Measurements from ENCODE around the gene FLRT2.

- PRO-cap, 3 experiments: no peak in any of the 3 experiments
Observed at GRCh38 chr14:77763858-77764339, 2.9 kb upstream of the SNW1 start.

GRCh38 chr14:80230863-80231236 lies 19.5 kb upstream of the DIO2 start:
- PRO-cap, 3 experiments: no peak in any of the 3 experiments

DNA sequence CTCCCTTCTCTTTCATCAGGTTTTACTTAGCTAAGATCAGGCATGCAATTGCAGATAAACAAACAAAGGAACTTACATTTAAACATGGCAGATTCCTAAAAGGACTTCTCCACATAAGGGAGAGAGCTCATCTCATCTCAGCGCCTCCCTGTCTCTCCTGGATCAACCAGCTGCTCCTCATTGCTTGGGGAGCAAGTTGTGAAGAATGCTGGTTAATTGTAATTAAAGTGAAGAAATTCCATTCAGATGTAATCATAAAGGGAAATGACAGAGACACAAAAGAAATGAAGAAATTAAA lies 104.3 kb upstream of the DIO2 start:
- PRO-cap, 3 experiments: no peak in any of the 3 experiments

- PRO-cap, 3 experiments: no peak in any of the 3 experiments
Observed at GRCh38 chr14:81166118-81166545, 54.6 kb downstream of the GTF2A1 start.

DNA sequence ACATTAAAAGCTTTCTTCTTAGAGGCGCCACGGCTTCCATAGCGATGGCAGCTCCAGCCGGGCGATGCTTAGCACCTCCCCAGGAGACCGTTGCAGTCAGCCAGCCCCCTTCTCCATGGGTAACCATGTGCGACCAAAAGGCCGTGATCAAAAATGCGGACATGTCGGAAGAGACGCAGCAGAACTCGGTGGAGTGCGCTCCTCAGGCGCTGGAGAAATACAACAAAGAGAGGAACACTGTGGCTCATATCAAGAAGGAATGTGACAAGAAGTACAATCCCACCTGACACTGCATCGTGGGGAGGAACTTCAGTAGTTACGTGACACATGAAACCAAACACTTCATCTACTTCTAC lies 12.7 kb upstream of the STON2 start:
- PRO-cap, 3 experiments: no peak in any of the 3 experiments

DNA sequence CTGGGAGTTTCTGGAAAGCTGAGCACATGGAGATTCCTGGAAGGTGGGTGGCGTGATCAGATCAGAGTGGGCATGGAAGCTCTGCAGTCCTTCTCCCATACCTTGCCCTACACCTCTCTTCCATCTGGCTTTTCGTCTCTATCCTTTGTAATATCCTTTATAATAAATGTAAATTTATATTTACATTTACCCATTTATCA lies 10.4 kb downstream of the SEL1L start:
- PRO-cap, 3 experiments: no peak in any of the 3 experiments

DNA sequence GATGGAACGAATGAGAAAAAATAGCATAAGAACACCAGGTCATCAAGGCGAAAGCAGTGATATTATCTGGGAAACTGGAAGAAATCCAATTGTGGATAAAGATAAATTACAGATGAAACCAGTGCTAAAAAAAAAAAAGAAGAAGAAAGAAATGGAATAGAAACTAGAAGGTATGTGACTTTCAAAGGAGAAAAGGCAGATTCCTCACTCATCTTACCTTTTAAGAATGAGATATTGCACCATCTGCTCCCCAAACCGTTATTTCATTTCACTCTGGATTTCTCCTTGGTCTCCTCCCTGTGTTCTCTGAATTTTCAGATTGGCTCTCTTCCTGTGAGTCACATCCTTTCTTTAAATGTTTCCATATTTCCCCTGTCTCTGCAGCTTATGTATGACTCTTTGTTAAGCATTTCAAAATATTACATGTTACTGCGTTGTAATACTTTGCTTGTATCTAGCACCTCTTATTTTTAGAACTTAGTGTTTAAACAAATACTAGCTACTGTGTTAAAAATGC lies 13.3 kb upstream of the FLRT2 start:
- PRO-cap, 3 experiments: no peak in any of the 3 experiments

GRCh38 chr14:85529772-85530715 lies at the start of gene FLRT2:
TSS of gene FLRT2 (plus strand) at chr14:85530144.
- PRO-cap, 3 experiments: peak in 3 of 3 experiments; most common plus-strand start chr14:85530144 (in 3); most common minus-strand start chr14:85530035 (in 2)

- PRO-cap, 3 experiments: no peak in any of the 3 experiments
Observed at GRCh38 chr14:85536236-85537232, 6.6 kb downstream of the FLRT2 start.

GRCh38 chr14:85885320-85885995 lies 355.5 kb downstream of the FLRT2 start:
- PRO-cap, 3 experiments: no peak in any of the 3 experiments

- PRO-cap, 3 experiments: no peak in any of the 3 experiments
Observed at GRCh38 chr14:86904882-86905298, 1088.1 kb downstream of the GALC start.

DNA sequence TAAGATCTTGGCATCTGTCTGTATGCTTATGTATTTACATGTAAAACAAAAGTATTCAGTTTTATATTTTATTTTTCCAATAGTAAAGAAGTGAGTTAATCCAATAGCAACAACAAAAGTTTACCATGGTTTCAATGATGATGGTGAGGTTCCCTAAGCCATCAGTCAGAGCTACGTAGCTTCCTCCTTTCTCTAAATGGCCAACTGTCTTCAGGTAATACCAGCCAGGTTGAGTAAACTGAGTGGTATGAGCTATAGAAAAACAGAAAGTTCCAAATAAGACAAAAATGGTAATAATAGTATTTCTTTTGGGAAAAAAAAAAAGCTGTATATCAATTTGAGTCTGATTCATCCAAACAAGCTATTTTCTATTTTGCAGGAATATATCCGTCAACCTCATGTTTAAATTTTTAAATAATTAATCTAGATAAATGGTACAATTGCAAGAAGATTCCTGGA lies 29.7 kb downstream of the GALC start:
- PRO-cap, 3 experiments: no peak in any of the 3 experiments

- PRO-cap, 3 experiments: peak in 1 of 3 experiments; most common plus-strand start chr14:88248966 (in 1)
Observed at GRCh38 chr14:88248864-88249153, 74.3 kb downstream of the KCNK10 start.

DNA sequence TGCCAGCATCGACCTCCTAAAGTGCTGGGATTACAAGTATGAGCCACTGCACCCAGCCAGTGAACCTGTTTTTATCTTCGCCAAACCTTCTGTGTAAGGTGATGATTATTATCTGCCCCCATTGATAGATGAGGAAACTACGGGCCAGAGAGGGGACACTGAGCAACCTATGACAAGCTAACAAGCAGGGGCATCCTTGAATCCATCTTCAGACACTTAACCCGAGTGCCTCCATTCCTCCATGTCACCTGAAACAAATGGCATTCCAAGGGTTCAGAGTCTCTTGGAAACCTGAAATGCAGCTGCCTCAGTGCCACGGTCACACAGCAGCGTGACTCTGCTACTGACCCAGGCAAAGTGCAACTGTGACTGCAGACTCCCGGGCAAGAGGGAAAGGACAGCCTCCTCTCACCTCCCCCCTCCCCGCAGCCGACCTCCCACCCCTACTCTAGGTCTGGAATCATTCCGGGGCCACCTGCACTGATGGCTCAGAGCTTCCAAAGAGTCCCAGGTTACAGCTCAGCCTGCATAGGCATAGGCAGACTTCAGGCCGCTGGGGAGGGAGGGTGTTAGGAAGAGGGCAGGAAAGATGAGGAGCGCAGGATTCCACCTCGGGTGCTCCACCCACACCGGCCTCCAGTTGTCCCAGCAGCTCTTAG lies 53.3 kb downstream of the KCNK10 start:
- PRO-cap, 3 experiments: no peak in any of the 3 experiments

GRCh38 chr14:88322973-88323160 lies 202 bp downstream of the KCNK10 start:
- PRO-cap, 3 experiments: no peak in any of the 3 experiments

GRCh38 chr14:88823939-88824461 lies 451 bp upstream of the TTC8 start:
- PRO-cap, 3 experiments: peak in 3 of 3 experiments; most common plus-strand start chr14:88824139 (in 1); most common minus-strand start chr14:88824327 (in 2)

DNA sequence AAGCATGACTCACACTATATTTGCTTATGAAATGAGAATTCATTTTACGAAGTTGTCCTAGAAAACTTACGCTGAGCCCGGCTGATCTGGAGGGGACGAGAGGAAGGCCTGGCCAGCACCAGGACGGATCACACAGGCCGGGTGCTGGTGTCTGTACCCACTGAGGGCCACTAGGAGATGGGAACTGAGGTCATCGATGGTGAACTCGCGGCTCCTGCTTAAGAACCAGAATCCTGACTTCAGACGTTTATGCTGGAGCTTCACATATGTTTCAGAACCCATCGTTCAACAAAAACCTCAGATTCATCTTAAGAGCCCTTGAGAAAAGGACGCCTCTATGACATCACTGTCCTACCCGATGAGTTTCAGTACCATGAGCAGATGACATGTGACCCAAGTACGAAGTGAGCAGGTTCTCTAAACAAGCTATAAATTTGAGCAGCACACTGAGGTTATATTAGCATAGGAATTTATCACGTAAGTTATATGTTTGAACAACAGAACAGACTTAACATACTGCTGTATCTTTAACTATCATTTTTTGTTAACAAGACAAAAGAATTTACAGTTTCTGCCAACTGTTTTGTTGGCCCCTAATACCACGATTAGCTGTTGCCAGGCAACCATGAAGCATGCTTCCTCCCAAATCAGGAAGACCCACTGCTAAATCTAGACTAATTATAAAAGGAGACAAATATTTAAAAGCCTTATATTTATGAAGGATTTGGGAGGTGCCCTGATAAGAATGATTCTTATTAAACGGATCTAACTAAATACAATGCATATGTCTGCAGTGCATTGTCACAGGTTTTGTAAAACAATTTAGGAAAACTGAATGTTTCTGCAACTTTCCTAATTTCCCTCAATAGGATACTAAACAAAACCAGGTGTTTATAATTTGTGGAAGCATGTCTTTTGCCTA lies 111.8 kb downstream of the FOXN3 start:
- PRO-cap, 3 experiments: no peak in any of the 3 experiments

DNA sequence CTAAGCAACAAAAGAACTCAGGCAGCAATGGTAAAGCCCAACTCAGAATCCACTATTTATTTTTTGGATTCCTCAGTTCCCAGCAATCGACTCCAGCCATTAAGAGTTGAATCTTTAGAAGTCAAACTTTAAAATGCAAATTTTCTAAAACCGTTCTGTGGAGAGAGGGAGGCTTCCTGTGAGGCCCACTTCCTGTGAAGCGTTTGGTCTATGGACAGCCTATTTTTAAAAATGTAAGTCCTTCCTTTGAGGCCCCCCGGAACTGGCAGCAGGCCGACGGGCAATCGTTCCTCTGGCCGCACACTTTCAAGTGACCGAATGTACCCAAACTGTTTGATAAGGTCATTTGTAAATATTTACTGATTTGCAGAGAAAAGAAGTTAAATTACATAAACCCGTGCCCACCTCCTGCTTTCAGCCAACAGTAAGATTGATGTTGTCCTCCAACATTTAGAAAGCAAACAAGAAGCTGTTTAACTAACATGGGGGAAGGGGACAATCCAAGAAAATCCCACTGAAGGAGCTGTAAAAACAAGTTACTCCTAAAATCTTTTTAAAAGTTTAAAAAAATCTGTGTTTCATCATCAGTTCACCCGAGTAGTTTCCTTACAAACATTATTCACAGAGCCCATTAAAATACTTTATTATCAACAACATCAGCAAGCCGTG lies 65.5 kb downstream of the FOXN3 start:
- PRO-cap, 3 experiments: no peak in any of the 3 experiments

GRCh38 chr14:89416022-89416829 lies 807 bp downstream of the FOXN3 start:
- PRO-cap, 3 experiments: peak in 3 of 3 experiments; most common plus-strand start chr14:89416300 (in 2); most common minus-strand start chr14:89416157 (in 3)

GRCh38 chr14:89429480-89429941 lies 12.5 kb upstream of the FOXN3 start:
- PRO-cap, 3 experiments: no peak in any of the 3 experiments